ENCODE measurements around a stretch of chr6.

- PRO-cap, 3 experiments, result no peak in any of the 3 experiments
- RAMPAGE, long total RNA, 2 experiments, result no peak in any of the 2 experiments
- RRBS, result no CpG with 5 or more reads among the region's 2 CpGs
These were observed 86.4 kb downstream of the MFSD4B start for GRCh38 chr6:111345590-111345935.

GRCh38 chr6:111346013-111346433 lies 86.9 kb downstream of the MFSD4B start:
- PRO-cap, 3 experiments, result no peak in any of the 3 experiments
- RAMPAGE, long total RNA, 2 experiments, result no peak in any of the 2 experiments
- RRBS, result no CpG with 5 or more reads among the region's 2 CpGs

GRCh38 chr6:111483349-111483998 lies 456 bp upstream of the REV3L start:
- PRO-cap, 3 experiments, result peak in 3 of 3 experiments; most common plus-strand start chr6:111483902 (in 3); most common minus-strand start chr6:111483711 (in 3)
- RAMPAGE, long total RNA, 2 experiments, result start-site peak on the plus strand in 1 of 2 experiments, at chr6:111483514-111483773 at its widest, 24 to 65 reads per replicate
- RRBS, result 2% methylated on average over 10 of the region's 82 CpGs

DNA sequence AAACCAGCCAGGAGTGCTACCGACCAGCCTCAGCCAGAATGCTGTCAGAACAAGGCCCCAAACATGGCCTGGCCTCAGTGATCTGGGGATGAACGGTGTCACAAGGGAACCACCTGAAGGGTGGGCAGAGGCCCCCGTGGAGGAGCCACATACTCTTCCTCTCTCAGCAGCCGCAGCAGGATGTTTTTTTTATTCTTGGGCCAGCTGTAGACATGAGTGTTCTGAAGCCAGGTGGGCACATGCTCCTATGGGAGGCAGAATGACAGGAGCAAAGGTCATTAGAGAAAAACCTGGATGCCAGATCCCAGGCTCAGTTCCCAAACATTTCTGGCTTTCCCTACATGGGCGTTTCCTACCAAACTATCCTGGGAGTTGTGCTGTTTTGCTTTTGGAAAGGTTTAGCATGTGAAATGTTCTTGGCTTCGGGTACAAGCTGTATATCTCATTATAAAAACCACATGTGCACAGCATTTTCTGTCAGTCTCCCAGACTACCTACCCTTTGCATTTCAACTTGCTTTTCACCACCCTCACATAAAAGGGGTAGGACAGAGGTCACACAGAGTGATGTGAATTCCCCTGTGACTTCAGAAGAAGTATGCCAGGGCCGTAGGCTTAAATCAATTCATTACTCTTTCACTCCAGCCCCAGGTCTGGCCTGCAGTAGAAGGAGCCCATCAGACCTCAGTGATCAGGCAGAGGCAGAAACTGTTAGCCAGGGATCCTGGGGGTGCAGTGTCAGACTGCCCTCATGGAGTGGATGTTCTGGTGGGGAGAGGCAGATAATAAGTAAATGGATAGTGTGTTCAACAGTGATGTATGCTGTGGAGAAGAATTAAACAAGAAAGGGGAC lies 46.1 kb downstream of the TRAF3IP2 start:
- PRO-cap, 3 experiments, result no peak in any of the 3 experiments
- RAMPAGE, long total RNA, 2 experiments, result no peak in any of the 2 experiments
- RRBS, result no CpG with 5 or more reads among the region's 7 CpGs

DNA sequence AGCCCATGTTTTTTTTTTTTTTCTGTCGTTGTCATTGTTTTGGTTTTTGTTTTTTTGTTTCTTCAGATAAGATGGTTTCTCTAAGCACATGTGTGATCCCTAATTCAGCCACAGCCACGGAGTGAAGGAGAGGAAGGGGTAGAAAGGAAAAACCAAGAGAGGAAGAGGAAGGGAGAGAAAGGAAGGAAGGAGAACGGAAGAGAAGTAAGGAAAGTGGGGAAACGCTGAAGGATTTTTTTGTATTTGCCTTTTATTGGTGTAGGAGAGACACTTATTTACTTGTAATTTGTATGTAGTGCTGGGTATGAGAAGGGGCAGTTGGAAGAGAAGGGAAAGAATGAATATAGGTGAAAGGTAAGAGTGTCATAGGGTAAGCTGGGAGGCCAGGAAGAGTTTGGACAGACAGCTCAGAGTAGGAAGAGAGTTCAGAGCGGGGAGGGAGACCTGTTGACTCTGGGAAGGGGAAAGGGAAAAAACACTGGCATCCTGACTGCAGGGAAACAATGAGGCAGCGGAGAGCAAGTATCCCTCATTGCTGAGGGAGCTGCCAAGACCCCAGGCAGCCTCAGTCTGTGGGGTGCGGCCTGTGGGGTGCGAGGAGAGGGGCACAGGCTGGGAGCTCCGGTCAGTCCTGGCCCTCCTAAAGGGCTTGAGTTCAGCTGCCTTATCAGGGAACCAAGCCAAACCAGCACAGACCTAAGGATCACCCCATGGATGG lies 3.2 kb downstream of the TRAF3IP2 start:
- PRO-cap, 3 experiments, result no peak in any of the 3 experiments
- RAMPAGE, long total RNA, 2 experiments, result no peak in any of the 2 experiments
- RRBS, result no CpG with 5 or more reads among the region's 9 CpGs

DNA sequence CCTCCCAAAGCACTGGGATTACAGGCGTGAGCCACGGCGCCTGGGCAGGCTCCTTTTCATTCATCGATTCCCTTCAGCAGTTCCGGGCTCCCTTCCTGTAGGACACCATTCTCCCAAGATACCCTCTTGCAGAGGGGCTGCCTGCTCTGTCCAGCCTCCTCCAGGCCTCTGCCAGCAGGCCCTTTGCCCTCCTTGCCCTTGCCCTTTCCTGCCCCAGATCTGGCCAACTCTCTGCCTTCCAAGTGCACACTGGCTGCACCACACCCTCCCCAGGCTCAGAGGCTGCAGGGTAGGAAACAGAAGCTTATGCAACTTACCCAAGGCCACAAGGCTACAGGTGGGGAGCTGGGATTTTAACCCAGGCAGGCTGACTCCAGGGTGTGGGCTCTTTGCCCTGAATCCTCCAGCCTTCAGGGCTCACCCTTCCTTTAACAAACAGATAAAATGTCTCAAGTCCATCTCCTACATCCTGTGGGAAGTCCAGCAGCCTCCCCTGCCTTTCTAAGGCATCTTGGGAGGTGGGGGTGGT lies 14.4 kb upstream of the TRAF3IP2 start:
- PRO-cap, 3 experiments, result no peak in any of the 3 experiments
- RAMPAGE, long total RNA, 2 experiments, result no peak in any of the 2 experiments
- RRBS, result no CpG with 5 or more reads among the region's 5 CpGs

GRCh38 chr6:111696221-111696664 lies 90.6 kb upstream of the TRAF3IP2 start:
- PRO-cap, 3 experiments, result no peak in any of the 3 experiments
- RAMPAGE, long total RNA, 2 experiments, result no peak in any of the 2 experiments
- RRBS, result no CpG with 5 or more reads among the region's 5 CpGs

GRCh38 chr6:111719808-111720283 lies 114.2 kb upstream of the TRAF3IP2 start:
- PRO-cap, 3 experiments, result no peak in any of the 3 experiments
- RAMPAGE, long total RNA, 2 experiments, result no peak in any of the 2 experiments
- RRBS, result no CpG with 5 or more reads among the region's 14 CpGs

DNA sequence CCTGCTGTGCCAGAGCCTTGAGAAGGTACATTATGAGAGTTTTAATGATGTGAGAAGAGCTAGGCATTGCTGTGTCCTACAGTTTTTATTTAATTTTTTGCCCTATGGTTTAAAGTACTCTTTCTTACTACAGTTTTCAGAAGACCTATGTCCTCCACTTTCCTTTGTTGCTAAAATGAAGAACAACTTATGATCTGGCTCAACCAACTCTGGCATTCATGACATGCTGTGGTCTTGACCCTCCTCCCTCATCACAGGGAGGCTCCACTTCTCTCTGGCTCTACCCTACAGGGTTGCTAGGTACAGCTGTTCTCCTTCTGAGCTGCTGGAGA lies 128.6 kb upstream of the TRAF3IP2 start:
- PRO-cap, 3 experiments, result no peak in any of the 3 experiments
- RAMPAGE, long total RNA, 2 experiments, result no peak in any of the 2 experiments

DNA sequence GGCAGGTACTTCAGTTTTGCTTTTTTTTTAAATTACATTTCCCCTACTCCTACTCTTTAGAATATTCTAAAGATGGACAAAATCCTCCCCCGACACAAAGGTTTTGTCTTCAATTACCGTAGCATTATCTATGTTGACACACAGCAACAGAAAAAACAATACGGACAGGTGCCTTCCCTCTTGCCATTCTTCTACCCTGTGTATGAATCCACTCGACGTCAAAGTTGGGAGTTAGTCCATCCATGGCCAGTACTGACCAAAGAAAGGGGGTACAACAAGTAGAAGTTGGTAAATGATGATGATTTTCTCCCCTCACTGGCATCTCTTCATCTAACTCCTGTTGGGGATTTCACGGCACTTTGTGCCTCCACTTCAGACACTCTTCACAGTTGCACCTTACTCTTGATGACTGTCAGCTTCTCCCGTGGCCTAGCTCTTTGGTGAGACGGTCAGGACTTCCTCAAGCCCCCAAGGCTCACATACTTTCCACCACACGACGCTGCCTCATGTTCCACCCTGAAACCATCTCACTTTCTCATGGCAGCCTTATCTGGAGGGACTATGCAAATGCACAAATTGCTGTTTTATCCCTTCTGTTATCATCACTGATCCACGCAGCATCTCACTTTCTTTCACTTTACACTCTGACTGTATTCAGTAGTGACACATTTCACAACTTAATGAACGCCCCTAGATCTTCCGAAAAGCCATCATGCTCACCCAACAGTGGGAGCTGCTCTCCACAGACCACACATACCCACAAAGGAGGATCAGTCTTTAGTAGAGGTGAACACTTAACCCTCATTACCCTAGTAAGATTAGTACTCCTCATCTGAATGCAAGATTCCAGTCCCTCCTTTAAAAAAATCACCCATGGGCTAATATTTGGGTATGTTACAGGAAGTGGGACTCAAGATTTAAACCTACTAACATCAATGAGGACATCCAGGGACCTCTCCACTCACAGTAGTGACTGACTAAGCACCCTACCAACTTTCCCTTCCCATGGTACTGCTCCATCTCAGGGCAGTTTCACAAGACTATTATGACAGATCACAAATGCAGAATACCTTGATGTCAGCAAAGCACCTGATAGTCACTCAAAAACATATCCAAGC lies 35.6 kb downstream of the FYN start:
- PRO-cap, 3 experiments, result no peak in any of the 3 experiments
- RAMPAGE, long total RNA, 2 experiments, result no peak in any of the 2 experiments
- RRBS, result no CpG with 5 or more reads among the region's 13 CpGs

DNA sequence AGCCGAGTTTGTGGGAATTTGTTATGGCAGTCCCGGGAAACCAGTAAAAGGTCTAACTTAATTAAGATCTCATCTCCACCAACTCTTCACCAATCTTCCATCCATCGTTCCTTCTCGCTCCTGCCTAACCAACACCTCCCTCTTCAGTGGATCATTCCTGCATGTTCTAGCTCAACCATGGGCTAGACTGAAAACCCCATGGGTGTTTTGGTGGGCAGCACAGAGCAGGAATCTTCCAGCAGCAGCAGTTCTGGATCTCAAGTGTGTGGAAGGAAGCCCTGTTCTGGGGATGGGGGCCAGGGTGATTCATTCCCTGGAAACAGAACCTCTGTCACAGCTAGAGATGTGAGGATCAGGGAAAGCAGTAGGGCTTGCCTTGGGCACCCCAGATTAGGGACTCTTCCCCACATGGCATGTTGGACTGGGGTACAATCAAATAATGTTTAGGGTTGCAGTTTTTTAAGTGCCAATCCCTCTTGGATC lies 13.0 kb downstream of the FYN start:
- PRO-cap, 3 experiments, result no peak in any of the 3 experiments
- RAMPAGE, long total RNA, 2 experiments, result no peak in any of the 2 experiments
- RRBS, result no CpG with 5 or more reads among the region's 4 CpGs

GRCh38 chr6:111863917-111864799 lies 9.1 kb downstream of the FYN start:
- PRO-cap, 3 experiments, result no peak in any of the 3 experiments
- RAMPAGE, long total RNA, 2 experiments, result no peak in any of the 2 experiments
- RRBS, result no CpG with 5 or more reads among the region's 7 CpGs

DNA sequence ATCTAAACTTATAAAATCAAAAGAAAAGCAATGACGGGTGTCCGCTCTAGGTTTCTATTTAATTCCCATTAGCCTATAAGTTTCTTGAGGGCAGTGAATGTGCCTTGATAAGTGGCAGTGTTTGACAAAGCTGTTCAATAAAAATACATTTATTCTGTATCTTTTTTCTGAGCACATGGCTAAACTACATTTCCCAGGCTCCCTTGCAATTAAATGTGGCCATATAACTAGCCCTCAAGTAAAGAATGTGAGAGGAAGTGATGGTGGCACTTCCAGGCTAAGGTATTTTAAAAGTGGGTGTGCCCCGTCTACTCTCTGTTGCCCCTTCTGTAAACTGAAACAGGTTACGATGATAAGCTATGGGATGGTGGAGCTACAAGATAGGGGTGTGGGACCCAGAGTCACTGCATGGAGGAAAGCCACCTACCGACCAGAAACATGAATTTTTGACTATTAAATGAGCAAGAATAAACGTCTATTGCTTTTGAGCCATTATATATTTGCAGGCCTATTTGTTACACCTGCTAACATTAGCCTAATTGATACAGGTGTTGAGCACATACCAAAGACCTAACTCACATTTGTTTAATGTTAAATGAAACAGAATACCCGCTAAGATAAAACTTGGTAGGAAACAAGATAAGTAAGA lies 3.2 kb downstream of the FYN start:
- PRO-cap, 3 experiments, result no peak in any of the 3 experiments
- RAMPAGE, long total RNA, 2 experiments, result no peak in any of the 2 experiments
- RRBS, result no CpG with 5 or more reads among the region's 7 CpGs

GRCh38 chr6:111888684-111889791 lies 15.8 kb upstream of the FYN start:
- PRO-cap, 3 experiments, result no peak in any of the 3 experiments
- RAMPAGE, long total RNA, 2 experiments, result no peak in any of the 2 experiments
- RRBS, result no CpG with 5 or more reads among the region's 13 CpGs

- PRO-cap, 3 experiments, result peak in 3 of 3 experiments; most common plus-strand start chr6:111960122 (in 3)
- RAMPAGE, long total RNA, 2 experiments, result no peak in any of the 2 experiments
- RRBS, result no CpG with 5 or more reads among the region's 4 CpGs
These were observed 86.8 kb upstream of the FYN start for GRCh38 chr6:111960026-111960379.

- PRO-cap, 3 experiments, result no peak in any of the 3 experiments
- RAMPAGE, long total RNA, 2 experiments, result no peak in any of the 2 experiments
- RRBS, result no CpG with 5 or more reads among the region's 3 CpGs
These were observed 22.9 kb upstream of the CCN6 start for GRCh38 chr6:112030940-112031533.

- PRO-cap, 3 experiments, result no peak in any of the 3 experiments
- RAMPAGE, long total RNA, 2 experiments, result no peak in any of the 2 experiments
These were observed 26.6 kb downstream of the FAM229B start for GRCh38 chr6:112114057-112114264.

DNA sequence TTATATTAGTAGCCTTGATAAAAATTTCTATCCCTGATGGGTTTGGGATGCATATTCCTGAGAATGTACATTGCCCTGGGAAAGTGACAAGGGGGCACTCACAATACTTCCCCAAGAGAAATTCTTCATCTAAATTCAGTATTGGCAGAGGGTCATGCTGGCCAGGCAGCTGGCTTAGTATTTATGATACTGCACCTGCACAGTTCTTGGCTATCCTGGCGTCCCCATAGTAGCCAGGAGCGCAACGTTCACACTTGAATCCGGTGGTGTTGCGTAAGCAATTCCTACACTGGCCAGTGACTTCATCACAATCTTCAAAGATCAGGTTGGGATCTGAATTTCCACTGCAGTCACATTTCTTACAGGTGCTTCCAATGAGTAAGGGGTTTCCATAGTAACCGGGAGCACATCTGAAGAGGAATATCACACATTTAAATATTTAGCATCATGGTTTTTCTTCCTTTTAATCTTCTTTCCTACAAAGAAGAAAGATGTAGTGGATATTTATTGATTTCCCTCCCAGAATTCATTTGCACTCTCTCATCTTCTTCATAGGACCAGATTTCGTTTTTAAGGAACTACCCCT lies 62.8 kb downstream of the LAMA4 start:
- PRO-cap, 3 experiments, result no peak in any of the 3 experiments
- RAMPAGE, long total RNA, 2 experiments, result no peak in any of the 2 experiments
- RRBS, result no CpG with 5 or more reads among the region's 7 CpGs

- PRO-cap, 3 experiments, result no peak in any of the 3 experiments
- RAMPAGE, long total RNA, 2 experiments, result no peak in any of the 2 experiments
- RRBS, result no CpG with 5 or more reads among the region's 15 CpGs
These were observed 572.5 kb downstream of the RFPL4B start for GRCh38 chr6:112919581-112920127.

- PRO-cap, 3 experiments, result no peak in any of the 3 experiments
- RAMPAGE, long total RNA, 2 experiments, result no peak in any of the 2 experiments
- RRBS, result no CpG with 5 or more reads among the region's 4 CpGs
These were observed 671.6 kb downstream of the RFPL4B start for GRCh38 chr6:113018687-113019265.

Measured in testis (tissue), 5 donors.